ENCODE measurements around a stretch of chr3.

GRCh38 chr3:184567623-184568442 lies 6.2 kb downstream of the EPHB3 start:
- PRO-cap = no peak

DNA sequence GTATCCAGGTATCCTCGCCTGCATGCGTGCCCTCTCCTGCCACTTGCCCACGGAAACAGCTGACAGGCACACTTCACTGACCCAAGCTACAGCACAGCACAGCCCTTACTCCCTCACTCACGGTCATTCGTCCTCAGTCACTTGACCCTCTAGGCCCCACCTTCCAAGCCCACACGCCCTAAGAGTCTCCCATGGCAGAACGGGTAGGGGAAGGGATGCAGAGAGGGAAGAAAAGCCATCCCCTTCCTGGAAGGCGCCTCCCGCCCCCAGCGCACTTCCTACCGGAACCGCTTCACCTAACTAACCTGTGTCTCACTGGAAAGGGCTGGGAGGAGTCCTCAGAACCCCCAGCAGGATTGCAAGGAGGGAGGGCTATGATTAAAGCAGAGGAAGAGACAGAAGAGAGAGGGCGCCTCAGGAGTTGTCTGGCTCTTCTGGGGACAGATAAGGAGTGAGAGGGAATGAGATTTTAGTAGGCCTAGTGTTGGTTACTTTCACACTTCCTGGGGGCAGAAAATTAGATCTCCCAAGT lies 22.9 kb downstream of the EPHB3 start:
- PRO-cap = no peak

DNA sequence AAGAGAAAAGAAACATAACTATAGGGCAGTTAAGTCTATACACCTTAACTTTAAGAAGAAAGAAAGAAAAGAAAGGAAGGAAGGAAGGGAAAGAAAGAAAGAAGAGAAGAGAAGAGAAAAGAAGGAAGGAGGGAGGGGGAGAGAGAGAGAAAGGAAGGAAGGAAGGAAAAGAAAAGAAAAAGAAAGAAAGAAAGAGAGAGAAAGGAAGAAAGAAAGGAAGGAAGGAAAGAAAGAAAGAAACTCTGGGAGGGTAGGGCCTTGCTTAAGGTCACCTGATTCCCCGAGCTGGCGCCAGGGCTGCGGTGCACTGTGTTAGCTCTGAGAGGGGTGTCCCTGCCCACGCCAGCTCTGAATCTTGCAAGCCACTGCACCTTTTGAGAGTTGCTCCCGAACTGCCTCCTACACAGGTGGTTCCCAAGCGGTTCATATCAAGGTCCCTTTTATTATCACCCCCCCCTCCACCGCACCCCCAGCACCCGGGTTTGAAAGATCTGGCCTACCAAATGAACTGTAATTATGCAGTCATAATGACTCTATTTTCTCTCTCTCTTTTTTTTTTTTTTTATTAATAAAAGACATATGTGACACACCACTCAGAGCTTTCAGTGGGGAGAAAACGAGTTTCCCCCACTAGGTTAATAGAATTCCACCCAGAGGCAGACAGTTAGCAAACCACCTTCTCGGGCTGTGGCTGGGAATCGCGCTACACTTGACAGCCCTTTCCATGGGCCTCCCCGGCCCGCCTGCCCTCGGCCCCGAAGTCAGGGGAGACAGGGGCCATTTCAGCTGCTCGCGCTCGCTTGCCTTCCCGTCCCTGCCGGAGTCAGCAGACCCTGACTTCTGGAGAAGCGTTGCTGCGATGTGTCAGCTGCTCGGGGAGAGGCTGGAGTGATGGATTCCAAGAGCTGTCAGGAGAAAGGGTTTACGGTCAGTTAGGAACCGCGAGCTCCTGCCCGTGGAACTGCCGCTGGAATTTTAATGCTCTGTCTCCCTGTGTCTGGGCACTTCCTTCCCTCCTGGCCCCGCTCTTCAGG lies 38.9 kb upstream of the VPS8 start:
- PRO-cap = no peak

DNA sequence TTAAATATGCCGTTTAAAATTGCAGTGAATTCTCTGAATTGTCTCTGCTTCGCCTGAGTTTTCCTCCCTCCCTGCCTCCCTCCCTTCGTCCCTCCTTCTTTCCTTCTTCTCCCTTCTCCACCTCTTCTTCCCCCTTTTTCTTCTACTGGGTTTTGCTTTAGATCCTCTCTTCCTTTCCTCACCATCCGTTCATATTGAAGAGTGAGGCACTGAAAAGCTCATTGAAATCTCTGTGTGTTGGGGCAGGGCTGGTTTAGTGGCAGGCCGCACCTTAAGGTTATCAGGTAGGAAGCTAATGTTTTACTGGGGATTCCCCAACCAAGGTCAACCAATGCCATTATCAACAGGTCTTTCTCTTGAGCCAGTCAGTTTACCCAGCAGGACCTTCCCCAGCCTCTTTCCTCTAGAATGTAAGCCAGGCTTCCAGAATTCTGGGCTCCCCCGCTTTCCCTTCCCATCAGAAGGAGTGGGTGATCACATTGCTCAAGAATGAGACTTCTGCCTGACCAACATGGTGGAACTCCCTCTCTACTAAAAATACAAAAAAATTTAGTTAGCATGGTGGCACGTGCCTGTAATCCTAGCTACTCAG lies 11.6 kb upstream of the VPS8 start:
- PRO-cap = no peak

- PRO-cap = no peak
These were observed 8.3 kb downstream of the VPS8 start for GRCh38 chr3:184820181-184820694.

DNA sequence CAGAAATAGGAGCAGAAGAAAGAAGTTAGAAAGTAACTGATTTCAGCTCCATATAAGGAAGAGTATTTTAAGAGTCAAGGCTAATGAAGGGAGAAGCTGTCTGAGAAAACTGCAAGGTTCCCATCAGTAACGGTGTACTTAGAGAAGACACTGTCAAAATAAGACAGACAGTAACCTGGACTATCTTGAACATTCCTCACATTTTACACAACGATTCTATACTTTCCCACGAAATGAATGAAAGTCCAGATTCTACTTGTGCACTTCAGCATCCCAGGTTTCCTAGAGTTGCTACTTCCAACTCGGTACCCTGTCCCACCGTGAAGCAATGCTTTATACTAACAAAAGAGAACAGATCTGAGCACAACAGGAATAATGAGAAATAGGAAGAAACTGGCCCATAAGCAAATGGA lies 1.8 kb downstream of the C3orf70 start:
- PRO-cap = unidirectional peak, plus-strand start at position 83 of the sequence; unidirectional peak, plus-strand start at position 103 of the sequence

GRCh38 chr3:185417417-185417982 lies 54.6 kb downstream of the MAP3K13 start:
- PRO-cap = no peak

DNA sequence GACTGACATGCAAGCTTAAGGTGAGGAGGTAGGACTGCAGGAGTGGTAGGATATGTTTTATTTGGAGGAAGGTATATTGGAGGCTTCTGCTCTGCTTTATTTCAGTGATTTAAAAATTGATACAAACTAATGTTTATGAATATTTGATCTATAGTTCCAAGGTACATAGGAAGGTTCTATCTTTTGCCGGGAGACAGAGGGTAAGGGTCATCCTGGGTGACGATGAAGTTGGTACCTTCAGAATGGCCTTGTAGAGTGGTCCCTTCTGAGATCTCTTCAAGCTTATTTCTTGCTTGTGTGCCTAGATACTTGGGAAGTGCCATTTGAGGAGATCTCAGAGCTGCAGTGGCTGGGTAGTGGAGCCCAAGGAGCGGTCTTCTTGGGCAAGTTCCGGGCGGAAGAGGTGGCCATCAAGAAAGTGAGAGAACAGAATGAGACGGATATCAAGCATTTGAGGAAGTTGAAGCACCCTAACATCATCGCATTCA lies 61.6 kb downstream of the TMEM41A start:
- PRO-cap = no peak

DNA sequence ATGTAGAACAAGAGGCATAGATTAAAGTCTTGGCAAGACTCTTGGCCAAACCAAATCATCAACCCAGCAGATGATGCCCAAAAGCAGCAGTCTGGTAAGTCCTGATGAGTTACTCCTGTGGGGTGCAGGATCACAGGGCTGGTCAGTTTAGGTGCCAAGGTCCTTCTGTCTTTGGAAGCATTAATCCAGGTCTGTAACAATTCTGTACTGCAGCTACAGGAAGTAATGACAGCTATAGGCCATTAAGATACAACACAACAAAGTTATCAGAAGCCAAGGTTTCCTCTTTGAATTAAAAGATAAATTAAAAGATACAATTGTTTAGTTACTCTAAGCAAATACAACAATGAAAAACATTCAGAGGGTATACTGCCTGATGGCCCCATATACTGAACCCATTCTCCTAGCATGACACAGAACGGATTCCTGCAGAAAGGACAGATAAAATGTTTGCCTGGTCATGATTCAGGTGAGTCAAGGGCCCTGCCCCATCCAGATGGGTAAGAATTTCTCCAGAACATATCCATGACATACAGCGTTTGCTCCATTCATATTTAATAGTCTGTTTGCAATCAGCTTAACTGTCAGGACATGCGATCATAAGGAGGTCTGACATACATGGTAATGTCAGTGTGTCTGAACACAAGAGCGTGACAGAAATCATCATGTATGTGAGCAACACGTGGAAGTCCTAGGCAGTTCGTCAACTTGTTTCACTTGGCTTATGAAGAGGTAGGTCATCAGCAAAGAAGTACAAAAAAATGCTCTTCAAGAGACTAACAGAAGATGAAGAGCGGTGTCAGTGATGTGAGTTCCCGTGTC lies 8.7 kb downstream of the TMEM41A start:
- PRO-cap = no peak

- PRO-cap = no peak
These were observed 2.7 kb upstream of the LIPH start for GRCh38 chr3:185555031-185555602.

- PRO-cap = no peak
These were observed 9.7 kb upstream of the LIPH start for GRCh38 chr3:185561961-185562520.

- PRO-cap = no peak
These were observed 59.9 kb downstream of the SENP2 start for GRCh38 chr3:185645986-185646459.

GRCh38 chr3:185745369-185746047 lies 79.3 kb downstream of the IGF2BP2 start:
- PRO-cap = no peak

DNA sequence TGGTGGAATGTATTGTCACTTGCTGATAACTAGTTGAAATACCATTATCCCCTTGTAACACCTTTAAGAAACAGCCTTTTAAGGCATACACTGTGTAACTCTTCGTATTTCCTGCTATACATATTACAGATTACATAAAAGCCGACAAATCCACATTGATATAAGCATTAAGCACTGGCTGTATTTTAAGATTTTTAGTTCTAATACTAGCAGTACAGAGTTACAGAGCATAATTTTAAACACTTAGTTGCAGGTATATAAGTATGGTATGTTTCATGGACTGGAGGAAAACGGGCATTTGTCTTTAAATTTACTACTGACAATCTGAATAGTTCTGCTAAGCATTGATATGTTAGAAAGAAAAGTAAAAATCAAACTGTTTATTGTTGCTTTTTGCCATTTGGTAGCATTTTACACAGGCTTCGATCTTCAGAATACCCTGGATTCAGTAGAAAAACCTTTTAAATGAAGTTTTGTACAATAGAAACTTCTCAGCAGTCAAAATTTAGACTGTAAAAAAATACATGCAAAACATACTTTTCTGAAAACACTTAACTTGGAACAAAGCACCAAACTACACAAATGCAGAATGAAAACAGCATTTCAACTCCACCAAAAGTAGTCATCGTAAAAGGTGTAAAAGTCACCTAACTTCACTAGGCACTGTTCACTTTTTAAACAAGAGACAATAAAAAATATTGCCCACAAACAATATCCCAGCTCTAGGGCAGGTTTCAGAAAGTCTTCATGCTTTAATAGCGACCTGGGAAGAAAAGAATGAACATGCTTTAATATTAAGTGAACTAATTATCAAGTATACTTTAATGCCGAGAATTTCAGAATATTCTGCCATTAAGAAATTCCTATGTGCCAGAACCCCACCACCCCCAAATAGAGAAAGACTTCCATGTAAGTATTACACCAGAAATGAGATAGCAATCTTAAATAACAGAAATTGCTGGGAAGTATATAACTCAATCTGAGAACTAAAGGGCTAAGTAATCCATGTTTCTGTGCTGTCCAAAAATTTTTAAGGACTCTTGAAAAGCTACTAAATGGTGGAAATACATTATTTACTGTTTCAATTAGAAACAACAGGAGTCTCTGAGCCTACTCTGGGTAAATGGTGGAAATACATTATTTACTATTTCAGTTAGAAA lies 20.5 kb downstream of the TRA2B start:
- PRO-cap = no peak

- PRO-cap = no peak
These were observed 15.7 kb downstream of the TRA2B start for GRCh38 chr3:185922051-185922554.

- PRO-cap = no peak
These were observed 12.0 kb downstream of the TRA2B start for GRCh38 chr3:185925610-185926329.

GRCh38 chr3:185934015-185935255 lies 3.4 kb downstream of the TRA2B start:
- PRO-cap = no peak

DNA sequence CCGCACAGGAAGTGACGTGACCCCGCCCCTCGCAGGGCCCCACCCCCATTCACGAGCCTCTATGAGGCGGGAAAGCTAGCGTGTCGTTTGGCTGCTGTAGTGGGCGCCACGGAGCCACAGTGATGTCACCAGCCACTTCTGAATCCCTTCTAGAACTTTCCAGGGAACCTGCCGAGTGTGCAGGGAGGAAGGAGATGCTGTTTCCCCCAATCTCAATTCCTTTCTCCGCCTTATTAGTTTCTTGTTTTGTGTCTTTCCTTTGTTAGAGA lies 251 bp upstream of the TRA2B start:
- PRO-cap = bidirectional peak, plus-strand start at position 152 of the sequence, minus-strand start outside the sequence

- PRO-cap = no peak
These were observed 22.9 kb upstream of the TRA2B start for GRCh38 chr3:185960486-185961319.

DNA sequence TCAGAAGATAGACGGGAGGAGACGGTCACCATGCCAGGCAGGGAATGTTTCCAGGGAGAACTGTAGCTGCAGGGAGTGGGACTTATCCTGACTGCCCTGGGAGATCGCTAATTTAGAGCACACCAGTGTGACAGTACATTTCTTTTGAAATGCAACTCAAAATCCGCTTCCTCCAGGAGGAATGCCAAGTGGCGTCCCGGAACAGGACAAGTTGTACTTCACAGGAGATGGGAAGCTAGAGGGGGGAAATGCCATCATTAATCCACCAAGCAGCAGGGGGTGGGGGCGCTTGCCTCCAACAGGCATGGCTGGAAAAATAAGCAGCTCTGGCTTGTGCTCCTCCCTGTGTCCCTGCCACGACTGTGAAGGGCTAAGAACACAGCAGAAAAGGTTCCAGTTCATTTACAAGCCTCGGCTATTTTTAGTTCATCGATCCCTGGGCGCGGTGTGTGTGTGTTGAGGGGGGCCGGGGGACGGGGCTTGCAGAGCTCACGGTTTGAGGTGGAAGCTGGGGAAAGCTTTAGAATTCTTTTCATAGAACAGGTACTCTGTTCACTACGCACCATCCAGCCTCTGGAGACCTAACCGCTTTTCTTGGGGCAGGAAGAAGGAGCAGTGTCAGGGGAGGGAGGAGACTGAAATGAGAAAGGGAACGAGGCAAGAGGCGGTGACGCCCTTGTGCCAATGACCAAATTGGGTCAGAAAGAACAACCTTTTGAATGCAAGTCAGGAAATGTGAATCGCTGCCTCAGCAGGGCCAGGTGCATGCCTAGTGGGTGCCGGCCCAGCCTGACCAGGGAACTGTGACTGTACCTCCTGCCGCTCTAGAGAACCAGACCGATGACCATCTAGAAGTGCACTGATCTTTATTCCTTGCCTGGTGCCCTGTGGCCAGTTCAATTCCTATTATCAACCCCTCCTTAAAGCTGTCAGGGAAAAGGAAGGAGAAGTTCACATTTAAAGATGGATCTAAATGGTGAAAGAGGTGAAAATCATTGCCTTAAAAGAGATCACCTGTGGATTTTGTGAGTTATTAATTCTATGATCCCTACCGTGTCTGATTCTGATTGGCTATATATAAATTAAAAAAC lies 51.9 kb upstream of the DGKG start:
- PRO-cap = bidirectional peak, plus-strand start at position 282 of the sequence, minus-strand start at position 62 of the sequence; bidirectional peak, plus-strand start at position 485 of the sequence, minus-strand start at position 364 of the sequence; bidirectional peak, plus-strand start at position 751 of the sequence, minus-strand start at position 583 of the sequence

Measured in right common carotid artery plus branches (tissue), 1 donor.